Pulmonary lymph node (tissue), 1 donor: ENCODE measurements around the gene PAN3.

DNA sequence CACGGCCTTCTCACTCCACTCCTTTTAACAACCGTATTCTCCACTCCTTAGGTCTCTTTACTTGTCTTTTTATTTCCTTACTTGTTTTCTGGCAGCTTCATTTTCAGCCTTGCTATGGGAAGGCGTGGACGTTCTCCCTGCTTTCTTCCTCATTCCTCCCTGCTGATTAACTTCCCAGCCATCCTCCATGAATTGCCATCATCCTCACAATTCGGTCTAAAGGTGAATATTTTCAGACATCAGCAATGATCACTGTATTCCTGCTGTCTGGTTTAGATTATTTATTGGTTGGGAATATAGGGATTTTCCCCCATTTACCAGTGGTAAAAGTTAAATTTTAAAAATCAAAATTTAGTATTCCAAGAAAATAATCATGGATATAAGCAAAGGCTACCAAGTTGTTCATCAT lies 77.0 kb upstream of the WASF3 start:
- PRO-cap: no peak

- PRO-cap: no peak
These were observed 39.4 kb downstream of the GPR12 start for GRCh38 chr13:26721151-26721558.

GRCh38 chr13:26758928-26759599 lies 1.5 kb downstream of the GPR12 start:
- PRO-cap: no peak

DNA sequence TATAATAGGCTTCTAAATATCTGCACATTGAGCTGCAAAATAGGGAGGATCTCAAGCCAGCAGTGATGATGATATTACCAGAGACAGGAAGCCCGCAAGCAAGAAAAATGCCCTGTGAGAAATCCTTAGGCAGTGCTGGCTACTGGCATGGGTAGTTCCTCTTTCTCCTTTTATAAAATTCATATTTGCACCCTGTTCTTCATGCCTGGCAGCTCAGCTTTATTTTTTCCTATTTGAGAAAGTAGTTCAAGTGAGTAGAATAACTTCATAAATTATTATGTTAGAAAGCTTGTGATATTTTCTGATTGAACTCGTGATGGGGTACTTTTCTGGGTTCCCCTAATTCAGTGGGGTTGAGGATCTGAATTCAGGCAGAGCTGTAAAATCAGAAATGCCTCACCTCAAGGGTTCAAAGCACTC lies 981 bp upstream of the USP12 start:
- PRO-cap: no peak

DNA sequence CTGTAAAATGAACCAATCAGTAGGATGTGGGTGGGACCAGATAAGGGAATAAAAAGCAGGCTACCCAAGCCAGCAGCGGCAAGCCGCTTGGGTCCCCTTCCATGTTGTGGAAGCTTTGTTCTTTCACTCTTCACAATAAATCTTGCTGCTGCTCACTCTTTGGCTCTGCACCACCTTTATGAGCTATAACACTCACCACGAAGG lies 38.8 kb upstream of the RPL21 start:
- PRO-cap: no peak

DNA sequence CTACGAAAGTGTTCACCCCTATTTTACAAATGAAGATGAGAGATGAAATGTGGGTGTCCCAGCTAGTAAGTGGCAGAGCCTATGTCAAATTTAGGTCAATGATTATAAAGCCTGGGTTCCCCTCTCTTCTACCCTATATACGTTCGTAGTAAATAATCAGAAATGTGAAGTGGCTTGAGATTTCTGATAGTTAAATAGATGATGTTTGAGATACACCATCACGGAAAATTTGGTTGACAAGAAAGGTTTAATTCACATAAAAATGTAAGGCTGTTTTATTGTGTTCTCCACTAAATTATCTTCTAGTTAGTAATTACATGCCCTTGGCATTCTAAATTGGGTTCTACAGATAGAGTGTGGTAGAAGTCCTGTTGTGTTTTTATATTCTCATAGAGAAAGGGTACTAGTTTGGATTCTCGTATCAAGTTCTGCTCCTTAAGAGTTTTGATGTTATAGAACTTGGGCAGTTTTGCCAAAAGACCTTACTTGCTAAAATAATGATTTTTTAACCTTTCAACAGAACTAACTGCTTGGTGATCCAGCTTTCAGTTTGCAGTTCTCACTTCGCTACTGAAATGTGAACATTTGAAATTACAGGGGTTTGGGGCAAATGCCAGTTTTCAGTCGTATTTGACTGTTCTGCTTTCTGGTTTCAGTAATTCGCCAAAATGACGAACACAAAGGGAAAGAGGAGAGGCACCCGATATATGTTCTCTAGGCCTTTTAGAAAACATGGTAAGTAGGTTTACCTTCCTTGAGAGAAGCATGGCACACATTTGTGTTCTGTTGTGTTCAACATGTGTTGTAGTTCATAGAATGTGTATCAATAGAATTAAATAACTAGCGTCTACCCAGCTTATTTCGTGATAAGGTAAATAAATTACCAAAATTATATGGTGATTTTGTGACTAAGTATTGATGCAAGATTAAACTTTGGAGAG lies 2.0 kb downstream of the RPL21 start:
- PRO-cap: no peak

DNA sequence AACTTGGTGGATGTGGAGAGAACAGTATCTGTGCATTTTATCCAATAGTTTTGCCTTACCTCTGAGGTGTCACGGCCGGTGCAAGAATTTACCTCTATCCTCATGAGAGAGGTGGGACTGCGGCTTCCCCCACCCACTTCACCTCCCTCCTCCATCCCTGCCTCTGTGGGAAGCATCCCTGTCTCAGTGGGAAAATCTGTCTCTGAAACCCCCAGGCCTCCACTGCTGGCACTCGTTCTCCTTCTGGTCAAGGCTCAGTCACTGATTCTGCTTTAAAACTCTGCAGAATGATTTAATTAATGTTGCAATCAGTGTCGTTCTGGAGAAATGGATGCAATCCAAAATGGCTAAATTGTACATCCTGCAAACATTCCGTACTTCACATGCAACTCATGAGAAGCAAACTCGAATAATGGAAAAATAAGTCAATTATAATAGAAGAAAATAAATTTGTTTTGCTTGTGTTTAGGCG lies 5.5 kb downstream of the RASL11A start:
- PRO-cap: no peak

- PRO-cap: no peak
These were observed 28.3 kb downstream of the RASL11A start for GRCh38 chr13:27299051-27299304.

DNA sequence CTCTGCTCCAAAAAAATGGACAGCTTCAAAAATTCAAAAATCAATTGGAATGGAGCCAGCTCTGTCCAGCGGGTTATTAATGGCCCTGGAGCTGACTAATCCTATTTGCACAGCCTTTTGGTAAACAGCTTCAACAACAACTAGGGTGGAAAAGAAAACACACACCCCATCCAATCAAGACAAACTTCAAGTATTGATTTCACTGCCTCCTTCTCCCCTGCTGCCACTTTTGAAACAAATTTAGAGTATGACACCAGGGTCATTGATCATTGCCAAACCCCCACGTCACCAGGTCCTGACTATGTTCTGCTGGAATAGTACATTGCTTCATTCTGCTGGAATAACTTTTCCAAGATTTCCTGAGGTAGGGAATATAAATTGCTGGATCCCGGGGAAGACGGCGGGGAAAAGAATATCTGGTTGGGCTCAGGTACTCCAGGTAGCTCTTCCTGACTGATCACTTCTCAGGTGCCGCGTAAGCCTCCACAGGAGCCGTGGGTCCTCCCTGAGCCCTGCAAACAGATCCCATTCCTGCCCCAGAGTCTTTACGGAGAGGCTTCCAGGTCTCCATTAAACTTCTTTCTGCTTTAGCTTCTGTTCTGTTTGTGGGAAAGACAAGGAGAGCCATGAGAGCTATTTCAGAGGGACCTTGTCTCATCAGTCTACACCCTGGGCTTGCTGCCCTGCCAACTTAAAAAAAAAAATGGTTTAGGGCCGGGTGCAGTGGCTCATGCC lies 56.7 kb upstream of the GTF3A start:
- PRO-cap: no peak

DNA sequence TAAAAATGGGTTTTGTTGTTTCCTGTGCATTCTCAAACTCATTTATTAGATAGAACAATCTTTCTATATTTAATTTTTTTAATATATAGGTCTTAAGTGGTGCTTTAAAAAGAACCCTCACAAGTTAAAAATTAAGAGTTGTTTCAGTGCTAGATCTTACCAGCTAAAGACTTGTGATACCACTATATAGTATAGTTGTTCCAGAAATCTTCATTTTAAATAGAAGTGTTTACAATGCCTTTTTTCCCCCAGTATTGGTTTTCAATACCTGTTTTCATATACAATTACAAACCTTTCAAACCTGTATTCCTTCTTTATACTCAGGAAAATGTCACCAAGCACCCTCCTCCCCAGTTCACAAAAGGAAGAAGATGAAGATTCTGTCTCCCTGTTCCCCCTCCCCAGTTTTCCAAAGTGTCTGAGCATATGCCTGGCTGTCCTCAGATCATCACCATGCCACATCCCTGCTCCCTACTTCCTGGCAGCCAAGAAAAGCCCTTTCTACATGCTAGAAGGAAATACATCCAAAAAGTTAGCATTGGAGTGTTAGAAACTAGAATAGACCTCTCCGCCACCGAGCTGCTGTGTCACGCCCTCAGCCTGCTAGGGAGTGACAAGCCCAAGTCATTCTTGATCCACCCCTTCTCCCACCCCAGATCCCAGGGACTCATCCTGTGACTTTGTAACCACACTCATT lies 45.0 kb downstream of the POLR1D start:
- PRO-cap: no peak

- PRO-cap: no peak
These were observed 1.7 kb upstream of the PDX1 start for GRCh38 chr13:27917896-27918606.

- PRO-cap: no peak
These were observed 12.1 kb downstream of the CDX2 start for GRCh38 chr13:27957038-27957306.

DNA sequence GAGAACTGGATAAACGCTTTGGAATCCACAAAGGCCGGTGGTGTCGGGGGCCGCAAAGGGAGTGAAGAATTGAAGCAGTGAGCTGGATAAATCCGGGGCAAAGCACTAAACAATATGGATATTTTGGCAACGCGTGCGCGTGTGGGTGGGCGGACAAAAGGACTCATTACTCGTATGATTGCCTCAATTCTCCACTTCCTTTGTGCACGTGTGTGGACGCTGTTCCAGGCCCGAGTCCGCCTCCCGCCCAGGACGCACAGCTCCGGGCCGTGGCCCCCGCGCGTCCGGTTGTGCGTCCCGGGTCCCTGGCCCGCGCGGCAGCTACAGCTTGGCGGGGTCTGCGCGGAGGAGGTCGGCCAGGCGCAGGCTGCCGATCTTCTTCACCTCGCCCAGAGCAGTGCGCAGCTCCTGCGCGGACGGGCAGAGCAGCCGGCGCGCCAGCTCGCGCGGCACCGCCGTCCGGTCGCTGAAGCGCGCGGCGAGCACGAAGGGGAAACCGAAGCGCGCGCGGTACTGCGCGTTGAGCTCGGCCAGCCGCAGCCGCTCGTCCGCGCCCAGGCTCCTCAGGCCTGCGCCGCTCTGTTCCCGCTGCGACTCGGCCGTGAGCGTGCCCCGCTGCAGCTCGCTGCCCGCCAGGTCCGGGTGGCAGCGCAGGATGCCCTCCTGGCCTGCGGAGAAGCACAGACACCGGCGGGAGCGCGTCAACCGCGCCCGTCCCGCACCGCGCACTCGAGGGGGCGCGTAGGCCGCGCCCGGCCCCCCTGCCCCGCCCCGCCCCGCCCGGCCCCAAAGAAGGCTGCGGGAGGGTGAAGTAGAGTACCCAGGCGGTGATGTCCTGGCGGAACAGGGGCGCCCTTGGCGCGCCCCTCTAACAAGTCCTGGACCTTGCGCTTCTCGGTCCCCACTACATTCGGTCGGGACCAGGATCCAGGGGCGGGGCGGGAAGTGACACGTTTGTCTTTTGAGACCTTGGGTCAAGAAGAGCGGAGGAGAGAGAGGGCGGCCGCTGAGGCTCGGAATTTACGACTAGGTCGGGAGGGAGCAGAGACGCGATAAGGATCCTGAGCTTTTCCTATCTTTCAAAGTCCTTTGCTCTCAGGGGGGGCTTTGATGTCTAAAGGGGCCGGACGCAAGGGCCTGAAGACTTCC lies 9.0 kb upstream of the CDX2 start:
- PRO-cap: no peak

DNA sequence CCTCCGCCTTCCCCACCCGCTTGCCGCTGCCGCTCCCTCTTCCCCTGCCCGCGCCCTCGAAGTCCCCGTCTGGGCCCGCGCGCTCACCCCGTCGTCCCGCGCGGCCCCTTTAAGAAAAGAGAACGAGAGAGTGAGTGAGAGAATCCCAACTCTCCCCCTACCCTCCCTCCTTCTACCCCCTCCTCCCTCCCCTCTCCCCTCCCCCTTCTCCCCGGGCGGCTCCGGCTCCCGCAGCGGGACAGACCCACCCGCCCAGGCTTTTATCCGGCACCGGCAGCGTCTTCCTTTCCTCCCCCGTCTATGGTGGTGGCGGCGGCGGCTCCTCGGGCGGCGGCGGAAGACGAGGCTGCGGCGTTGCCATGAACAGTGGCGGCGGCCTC lies at the start of gene PAN3:
PAN3 (plus strand) TSS at position 247 of the 380 bp plus-strand sequence.
- PRO-cap: bidirectional peak, plus-strand start at position 118 of the sequence, minus-strand start at position 111 of the sequence

DNA sequence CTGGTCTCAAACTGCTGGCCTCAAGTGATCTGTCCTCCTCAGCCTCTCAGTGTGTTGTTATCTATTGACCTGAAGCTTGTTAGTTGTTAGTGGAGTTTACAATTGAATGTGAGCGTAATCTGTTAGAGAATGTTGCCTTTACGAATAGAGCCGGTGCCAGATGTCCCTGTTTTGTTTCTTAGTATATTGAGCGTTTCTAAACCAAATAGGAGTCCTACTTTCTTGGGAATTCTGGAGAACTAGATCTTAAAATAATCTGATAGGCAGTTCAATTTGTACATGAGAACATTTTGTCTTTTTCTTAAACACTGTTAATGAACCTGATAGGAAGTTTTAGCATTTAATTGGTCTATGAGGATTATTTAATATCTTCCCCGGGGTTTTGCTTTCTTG lies 1.8 kb downstream of the PAN3 start:
- PRO-cap: no peak

DNA sequence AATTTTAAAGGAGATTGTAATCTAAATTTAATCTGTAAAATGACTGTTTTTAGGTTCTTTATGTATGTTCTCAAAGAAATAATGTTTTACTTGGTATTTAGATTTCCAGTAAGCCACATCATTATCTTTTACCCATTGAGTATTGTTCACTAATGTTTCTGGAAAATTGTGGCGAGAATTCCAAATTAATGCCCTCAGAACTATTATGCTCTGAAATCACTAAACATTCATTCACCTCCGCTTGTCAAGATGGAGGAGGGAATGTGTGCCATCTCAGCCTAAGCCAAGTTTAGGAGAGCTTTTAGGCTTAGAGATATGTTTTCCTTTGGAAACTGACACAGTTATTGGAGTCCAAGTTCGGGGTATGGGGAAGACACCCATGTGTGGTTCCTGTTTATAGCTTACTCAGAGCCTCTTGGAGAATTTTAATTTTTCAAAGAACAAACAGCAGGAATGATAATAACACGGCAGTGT lies 44.9 kb downstream of the PAN3 start:
- PRO-cap: no peak

GRCh38 chr13:28256028-28256675 lies 117.8 kb downstream of the PAN3 start:
- PRO-cap: no peak

- PRO-cap: no peak
These were observed 130.6 kb downstream of the PAN3 start for GRCh38 chr13:28268841-28269465.

DNA sequence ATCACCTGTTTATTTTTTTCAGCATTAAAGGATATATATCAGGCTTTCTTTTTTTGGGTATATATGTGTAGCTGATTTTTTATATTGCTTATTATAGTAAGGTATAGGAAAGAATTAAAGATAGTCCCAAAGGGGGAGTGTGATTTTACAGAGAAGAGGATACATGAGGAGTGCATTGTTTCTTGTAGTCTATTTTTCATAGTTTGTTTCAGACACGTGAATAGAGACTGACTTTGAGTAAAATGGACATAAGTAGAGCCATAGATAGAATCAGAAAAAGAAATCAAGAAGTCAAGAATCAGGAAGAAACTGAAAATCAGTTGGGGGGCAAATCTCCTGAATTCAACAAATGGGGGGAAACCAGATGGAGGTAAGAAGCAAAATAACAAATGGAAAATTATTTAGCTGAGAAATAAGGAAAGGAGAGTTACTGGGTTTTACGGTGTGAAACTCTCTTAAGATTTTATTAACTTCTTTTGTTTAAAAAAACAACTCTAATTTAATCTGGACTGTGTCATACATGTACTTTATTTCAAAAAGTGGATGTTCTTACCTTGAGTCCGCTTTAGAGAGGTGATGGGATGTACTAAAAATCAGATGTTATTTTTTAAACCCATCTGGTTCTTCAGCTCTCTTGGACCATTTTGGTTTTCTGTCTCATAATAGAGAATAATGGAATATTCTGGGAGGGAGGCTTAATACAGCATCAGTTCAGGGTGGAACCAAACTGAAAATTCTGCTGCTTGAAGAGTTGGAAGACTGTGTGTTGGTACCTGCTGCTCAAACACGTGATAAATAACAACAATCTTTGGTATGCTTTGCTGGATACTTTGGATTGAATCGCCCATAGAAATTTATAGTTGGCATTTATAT lies 136.6 kb downstream of the PAN3 start:
- PRO-cap: no peak

DNA sequence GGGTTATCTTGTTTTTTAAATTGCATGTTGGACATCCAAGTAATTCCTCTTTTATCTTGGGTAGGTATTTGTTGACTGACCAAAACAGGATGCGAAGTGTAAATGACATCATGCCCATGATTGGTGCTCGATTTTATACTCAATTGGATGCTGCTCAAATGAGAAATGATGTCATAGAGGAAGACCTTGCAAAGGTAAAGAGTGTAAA lies 141.9 kb downstream of the PAN3 start:
- PRO-cap: no peak